Foreskin fibroblast (primary cell): ENCODE results near the gene KCTD7.

- RRBS, result no CpG with 5 or more reads among the region's 20 CpGs
These were observed 40.6 kb downstream of the ZNF138 start for GRCh38 chr7:64834758-64835334.

DNA sequence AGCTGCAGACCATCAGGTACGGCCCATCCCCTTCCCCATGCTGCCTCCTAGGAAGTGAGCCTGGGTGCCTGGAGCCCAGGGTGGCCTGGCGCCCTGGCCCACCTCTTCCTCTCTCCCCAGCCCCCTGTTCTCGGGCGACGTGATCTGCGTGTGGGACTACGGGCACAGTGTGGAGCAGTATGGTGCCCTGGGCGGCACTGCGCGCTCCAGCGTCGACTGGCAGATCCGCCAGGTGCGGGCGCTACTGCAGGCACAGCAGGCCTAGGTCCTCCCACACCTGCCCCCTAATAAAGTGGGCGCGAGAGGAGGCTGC lies 17.0 kb downstream of the ASL start:
- RRBS, result no CpG with 5 or more reads among the region's 17 CpGs

GRCh38 chr7:66093757-66094140 lies 18.1 kb downstream of the ASL start:
- RRBS, result no CpG with 5 or more reads among the region's 4 CpGs

DNA sequence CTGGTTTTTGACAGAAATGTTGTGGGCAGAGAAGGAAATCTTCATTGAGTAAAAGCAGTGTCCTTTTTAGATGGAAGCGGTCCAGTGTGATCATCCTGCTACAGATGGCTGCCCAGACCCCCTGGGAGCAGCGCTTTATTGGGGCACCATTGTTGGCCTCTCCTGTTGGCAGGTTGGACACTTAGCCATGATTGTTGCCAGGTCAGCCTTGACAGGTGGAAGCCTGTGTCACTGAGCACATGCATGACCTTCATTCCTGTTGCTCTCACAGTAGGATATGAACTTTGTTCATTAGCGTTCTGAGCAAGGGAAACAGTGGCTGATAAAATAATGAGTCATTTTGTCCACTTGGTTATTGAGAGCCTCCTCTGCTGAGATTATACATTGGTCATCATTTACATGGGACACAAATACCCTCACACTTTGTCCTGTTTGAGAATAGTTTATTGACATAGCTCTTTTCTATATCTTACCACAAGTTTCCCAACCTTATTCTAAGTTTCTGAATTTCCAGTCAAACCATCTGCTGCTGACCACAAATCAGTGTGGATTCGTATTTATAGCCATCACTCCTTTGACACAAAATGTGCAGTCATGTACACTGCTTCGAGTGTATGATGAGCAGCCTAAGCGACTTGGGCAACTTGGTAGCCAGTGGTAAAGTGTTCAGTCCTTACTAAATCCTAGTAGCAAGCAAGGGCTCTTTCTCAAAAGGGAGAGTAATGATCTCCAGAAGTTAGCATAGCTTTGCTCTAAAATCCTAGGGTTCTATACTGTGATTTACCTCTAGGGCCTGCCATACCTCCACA lies 102.6 kb downstream of the TPST1 start:
- RRBS, result no CpG with 5 or more reads among the region's 6 CpGs

DNA sequence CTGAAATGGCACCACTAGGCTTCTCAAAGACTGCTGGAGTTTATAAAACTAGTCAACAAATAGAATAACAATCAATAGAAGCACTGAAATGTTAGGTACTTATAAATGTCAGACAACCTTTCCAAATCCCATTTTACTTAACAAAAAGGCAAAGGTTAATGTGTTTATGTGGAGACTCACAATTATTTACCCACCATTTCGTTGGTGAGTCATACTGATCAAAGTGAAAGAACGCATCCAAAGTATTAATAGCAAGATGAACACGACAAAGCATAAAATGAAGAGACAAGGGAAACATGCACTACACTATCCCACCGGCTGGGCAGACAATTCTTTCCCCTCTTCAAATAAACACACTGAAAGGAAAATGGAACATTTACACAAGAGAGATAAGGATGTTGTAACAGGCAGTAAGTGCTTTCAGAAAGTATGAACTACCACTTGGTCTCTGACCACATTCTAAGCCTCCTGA lies 189.0 kb upstream of the KCTD7 start:
- RRBS, result no CpG with 5 or more reads among the region's 4 CpGs

- RRBS, result no CpG with 5 or more reads among the region's 2 CpGs
These were observed 172.3 kb upstream of the KCTD7 start for GRCh38 chr7:66456455-66456772.

DNA sequence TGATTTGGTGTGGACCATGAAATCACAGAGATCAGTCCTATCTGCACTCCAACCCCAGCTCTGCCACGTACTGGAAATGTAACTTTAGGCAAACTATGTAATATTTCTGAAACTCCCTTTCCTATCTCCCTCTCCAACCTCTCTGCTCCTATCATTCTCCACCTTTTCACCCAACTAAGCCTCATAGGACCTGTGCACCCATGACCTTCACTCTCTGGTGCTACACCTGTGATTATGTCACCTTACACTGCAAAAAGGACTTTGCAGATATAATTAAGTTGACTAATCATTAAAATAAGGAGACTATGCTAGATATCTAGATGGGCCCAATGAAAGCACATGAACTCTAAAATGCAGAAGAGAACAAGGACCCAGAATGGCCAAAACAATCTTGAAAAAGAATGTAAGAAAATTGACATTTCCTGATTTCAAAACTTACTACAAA lies 48.3 kb upstream of the KCTD7 start:
- RRBS, result no CpG with 5 or more reads among the region's 1 CpG

DNA sequence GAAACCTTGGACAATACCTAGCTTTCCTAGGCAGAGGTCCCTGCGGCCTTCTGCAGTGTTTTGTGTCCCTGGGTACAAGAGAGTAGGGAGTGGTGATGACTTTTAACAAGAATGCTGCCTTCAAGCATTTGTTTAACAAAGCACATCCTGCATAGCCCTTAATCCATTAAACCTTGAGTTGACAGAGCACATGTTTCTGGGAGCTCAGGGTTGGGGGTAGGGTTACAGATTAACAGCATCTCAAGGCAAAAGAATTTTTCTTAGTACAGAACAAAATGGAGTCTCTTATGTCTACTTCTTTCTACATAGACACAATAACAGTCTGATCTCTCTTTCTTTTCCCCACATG lies 9.1 kb upstream of the KCTD7 start:
- RRBS, result no CpG with 5 or more reads among the region's 1 CpG

- RRBS, result 2% methylated on average over 27 of the region's 96 CpGs
These were observed at the start of gene KCTD7 for GRCh38 chr7:66628587-66629425. TSS of gene KCTD7 (plus strand) at chr7:66628881.

- RRBS, result no CpG with 5 or more reads among the region's 10 CpGs
These were observed 7.1 kb downstream of the KCTD7 start for GRCh38 chr7:66635706-66636276.

GRCh38 chr7:66654327-66655667 lies 26.1 kb downstream of the KCTD7 start:
- RRBS, result 1% methylated on average over 20 of the region's 117 CpGs

GRCh38 chr7:66668293-66669029 lies 39.8 kb downstream of the KCTD7 start:
- RRBS, result no CpG with 5 or more reads among the region's 13 CpGs

DNA sequence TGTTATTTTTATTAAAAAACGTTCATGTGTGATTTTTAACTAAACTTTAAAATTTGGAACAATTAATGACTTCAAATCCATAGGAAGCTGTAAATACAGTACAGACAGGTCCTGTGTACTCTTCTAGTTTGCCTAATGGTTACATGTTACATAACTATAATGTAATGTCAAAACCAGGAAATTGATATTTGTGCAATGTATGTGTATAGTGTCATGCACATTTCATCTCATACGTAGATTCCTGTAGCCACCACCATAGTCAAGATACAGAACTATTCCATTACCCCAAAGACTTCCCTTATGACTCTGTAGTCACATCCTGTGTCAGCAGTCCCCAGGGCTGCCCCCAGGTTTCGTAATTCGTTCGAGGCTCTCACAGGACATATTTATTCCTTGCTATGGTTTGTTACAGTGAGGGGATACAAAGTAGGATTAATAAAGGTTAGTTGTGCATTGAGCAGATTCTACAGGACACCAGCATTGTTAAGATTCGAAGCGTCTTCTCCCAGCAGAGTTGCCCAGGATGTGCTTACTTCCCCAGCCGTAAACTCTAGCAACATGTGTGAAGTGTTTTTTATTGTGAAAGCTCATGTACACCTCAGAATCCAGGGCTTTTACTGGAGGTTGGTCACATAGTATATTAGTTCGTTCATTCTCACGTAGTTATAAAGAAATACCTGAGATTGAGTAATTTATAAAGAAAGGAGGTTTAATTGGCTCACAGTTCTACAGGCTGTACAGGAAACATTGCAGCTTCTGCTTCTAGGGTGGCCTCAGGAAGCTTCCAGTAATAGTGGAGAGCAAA lies 18.5 kb downstream of the RABGEF1 start:
- RRBS, result no CpG with 5 or more reads among the region's 10 CpGs

GRCh38 chr7:66777830-66778726 lies 37.5 kb downstream of the RABGEF1 start:
- RRBS, result no CpG with 5 or more reads among the region's 5 CpGs

DNA sequence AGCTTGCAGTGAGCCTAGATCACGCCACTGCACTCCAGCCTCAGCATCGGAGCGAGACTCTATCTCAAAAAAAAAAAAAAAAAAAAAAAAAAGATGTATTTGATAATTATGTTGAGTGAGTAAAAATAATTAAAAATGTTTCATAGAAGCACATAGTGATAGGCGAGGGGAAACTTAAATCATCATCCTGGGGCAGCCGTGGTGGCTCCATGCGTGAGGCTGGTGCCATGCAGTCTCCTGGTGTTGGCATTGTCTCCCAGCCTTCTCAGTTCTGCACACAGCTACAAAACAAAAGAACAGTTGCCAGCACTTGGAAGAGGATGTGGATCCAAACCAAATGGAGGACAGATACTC lies 49.1 kb downstream of the RABGEF1 start:
- RRBS, result no CpG with 5 or more reads among the region's 6 CpGs

DNA sequence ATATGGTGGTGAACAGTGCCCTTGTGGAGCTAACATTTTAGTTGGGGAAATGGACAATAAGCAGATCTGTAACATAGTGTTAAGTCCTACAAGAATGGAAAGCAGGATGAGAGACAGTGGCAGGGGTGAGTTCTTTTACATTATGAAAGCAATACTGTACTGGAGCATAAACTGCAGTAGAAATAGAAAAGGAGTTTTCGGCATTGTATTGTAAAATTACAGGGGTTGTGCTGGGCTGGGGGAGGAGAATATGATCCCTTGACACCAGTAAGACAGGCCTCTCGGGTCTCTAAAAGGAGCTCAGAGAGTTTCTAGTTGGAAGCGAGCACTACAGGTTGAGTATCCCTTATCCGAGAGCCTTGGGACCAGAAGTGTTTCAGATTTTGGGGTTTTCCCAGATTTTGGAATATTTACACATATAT lies 52.3 kb downstream of the RABGEF1 start:
- RRBS, result no CpG with 5 or more reads among the region's 4 CpGs

GRCh38 chr7:66994370-66995018 lies 892 bp downstream of the SBDS start:
- RRBS, result no CpG with 5 or more reads among the region's 18 CpGs

DNA sequence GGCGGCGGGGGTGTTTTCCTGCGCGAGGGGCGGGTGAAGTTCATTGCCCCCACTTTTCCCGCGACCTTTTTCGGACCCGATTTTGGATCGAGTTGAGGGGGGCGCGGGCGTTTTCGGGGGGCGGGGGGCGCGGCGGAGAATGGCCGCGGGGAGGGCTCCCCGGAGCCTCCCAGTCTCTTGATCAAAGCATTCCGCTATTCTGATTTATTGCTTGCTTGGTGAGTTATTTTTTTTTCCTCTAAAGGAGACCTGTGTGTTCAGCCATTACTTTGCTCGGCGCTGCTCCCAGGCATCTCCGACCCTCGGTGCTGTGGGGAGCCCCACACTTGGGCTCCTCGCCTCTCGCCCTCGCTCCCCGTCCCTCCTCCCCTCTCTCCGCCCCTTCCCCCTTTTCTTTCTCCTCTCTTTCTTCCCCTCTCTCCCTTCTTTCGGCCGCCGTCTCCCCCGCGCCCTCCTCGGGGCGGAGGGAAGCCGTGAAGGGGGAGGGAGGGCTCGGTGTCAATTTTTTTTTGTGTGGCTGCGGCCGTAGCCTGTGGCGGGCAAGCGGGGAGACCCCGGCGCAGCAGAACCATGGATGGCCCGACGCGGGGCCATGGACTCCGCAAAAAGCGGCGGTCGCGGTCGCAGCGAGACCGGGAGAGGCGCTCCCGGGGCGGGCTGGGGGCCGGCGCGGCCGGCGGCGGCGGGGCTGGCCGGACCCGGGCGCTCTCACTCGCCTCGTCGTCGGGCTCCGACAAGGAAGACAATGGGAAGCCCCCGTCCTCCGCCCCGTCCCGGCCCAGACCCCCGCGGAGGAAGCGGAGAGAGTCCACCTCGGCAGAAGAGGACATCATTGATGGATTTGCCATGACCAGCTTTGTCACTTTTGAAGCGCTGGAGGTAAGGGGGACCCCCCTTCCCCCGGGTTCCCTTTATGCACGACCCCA lies 1.1 kb downstream of the AUTS2 start:
- RRBS, result under 1% methylated on average over 25 of the region's 86 CpGs

GRCh38 chr7:69600010-69600606 lies 1.8 kb downstream of the AUTS2 start:
- RRBS, result 0% methylated on average over 2 of the region's 24 CpGs